ENCODE data around the gene C3orf14.

DNA sequence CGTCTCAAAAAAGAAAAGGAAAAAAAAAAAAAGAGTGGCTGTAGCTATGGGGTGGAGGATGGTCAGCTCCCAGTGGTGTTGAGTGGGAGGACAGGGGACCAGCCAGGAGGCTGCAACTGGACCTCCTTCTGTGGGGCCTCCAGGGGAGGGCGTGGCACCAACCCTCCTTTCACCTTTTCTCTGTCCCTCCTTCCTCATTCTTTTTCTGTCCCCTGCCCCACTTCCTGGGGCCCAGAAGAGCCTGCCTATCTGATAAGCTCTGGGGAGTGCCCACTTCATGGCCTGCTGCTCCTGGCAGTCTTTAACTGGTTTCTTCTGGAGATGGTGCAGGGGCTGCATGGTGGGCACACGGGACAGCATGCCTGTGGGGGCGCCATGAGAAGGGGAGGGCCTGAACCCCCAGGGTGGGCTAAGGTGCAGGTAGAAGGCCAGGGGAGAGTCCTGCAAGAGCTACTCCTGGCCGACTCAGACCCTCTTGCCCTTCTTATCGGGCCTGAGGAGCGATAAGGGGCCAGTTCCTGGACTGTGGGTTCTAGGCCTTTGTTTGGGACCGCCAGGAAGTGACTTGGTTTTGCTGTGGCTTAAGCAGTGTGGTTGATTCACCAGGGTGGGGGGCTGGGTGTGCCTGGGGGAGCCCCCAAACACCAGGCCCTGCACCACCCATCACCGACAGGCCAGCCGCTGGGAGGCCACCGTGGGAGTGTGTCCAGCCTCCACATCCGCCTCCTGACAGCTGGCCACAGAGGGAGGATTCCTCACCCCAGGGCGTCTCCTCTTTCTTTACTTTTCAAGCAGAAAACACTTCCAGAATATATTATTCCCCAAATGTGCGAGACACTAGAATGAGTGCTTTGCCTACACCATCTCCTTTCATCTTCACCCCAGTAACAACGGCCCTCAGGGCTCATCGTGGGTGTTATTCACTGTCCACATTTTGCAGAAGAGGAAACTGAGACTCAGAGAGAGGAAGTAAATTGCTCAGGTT is 49.3 kb upstream of the FLNB start:
- PRO-cap = no peak
- RAMPAGE, long total RNA, 4 experiments = no peak in any of the 4 experiments

DNA sequence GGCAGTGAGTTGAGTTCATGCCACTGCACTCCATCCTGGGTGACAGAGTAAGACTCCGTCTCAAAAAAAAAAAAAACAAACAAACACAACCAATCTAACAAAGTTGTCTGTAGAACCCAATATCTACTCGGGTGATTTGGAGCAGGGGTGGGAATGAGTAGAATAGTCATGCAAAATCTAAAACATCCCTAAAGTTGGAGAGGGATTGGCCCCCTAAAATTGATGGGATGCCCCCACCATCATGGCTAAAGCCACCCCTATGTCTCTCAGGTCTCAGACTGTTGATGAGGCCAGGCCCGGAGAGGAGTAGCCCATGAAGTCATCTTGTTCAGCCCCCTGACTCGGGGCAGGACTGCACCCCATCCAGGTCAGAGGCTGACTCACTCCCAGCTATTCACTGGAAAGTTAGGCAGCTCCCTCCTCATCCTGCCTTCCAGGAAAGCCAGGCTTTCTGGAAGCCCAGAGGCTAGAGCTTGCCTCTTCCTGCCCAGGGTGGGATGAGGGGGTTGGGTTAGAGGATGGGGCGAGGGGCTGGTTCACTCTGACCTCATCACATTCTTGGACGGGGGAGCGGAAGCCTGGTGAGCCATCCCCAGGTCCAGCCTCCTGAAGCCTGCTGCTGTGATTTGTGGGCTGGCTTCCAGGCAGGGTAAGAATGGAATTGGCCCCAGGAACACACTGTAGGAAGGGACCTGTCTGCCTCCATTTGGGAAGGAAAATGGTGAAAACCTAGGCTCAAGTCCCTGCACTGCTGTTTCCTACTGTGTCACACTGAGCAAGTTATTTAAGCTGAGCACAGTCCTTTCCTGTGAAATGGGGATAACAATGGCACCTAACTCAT is 38.5 kb upstream of the FLNB start:
- PRO-cap = no peak
- RAMPAGE, long total RNA, 4 experiments = no peak in any of the 4 experiments

DNA sequence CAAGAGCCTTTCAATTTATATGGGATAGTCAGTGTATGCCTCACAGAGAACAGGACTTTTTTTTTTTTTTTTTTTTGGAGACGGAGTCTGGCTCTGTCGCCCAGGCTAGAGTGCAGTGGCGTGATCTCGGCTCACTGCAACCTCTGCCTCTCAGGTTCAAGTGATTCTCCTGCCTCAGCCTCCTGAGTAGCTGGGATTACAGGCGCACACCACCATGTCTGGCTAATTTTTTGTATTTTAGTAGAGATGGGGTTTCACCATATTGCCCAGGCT is 18.1 kb upstream of the FLNB start:
- PRO-cap = no peak
- RAMPAGE, long total RNA, 4 experiments = no peak in any of the 4 experiments

- PRO-cap = no peak
- RAMPAGE, long total RNA, 4 experiments = no peak in any of the 4 experiments
Observed at GRCh38 chr3:58051235-58052154, 43.3 kb downstream of the FLNB start.

DNA sequence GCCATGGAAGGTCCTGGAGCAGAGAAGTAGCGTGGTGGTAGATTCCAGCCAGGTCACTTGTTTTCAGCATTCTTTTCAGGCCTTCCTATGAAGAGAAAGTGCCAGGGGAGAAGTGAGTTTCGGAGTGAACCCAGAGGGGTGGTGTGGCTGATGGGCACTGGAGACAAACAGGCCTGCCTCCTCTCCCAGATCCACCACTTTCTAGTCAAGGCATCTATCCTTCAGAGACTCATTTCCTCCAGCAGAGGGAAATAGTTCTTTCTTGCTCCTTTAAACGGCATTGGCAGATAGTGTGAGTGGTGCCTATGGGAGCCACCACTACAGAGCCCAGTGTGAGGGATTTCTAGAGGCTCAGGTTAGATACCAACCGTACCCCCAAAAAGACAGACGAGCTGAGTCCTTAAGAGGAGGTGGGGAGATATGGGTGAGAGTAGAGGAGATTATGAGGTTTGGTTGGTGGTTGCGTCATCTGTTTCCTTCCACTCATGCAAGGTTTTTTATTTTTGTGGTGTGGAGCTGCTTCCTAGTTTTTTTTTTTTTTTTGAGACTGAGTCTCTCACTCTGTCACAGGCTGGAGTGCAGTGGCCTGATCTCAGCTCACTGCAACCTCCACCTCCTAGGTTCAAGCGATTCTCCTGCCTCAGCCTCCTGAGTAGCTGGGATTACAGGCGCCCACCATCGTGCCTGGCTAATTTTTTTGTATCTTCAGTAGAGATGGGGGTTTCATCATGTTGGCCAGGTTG is 21.4 kb downstream of the PXK start:
- PRO-cap = no peak
- RAMPAGE, long total RNA, 4 experiments = no peak in any of the 4 experiments

DNA sequence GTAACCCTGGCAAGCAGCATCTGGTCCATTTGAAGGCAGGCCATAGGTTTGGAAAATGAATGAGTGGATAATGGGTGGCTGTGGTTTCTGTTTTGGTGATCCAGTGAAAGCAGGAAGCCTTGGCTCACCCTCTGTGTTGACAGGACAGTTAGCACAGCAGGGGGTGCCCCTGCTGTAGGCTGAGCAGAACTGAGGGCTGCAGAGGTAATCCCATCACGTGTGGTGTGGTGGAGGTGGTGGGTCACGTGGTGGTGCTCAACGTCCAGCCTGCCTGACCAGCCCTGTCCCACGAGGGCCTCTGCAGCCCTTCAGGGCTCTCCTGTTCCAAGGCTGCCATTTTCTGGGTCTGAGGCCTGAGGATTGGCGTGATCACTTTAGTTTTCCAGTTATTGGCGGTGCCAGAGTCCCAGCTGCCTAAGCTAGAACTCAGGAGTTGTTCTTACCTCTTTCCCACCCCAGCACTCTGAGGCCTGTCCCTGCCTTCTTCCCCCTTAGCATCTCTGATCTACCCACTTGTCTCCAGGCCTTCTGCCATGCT is 15.9 kb downstream of the ACOX2 start:
- PRO-cap = no peak
- RAMPAGE, long total RNA, 4 experiments = no peak in any of the 4 experiments

DNA sequence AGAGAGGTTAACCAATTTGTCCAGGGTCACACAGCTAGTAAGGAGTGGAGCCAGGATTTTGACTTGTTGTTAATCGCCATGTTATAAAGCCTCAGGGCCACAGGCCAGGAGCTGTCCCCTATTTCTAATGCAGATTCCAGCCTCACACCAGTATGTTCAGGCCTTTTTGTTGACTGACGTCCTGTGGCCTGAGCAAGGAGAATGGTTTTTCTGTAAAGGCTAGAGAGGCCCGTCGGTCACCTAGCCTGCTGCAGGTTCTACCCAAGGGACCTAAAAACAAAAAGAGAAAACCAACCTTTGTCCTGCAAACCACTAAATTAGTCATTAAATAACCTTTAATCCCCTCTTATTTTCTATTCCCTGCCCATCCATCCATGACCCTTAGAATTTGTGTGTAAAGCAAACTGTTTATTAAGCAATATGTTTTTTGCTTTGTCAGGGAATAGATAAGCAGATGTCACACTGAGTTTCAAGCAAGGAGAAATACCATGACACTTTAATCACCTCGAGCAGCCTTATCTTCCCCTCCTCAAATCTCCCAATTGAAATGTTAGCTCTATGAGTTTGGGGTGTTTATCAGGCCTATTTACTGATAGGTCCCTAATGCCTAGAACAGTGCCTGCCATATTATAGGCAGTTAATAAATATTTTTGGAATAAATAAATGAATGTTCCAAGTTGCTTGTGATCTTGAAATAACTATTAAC is 14.0 kb downstream of the ACOX2 start:
- PRO-cap = no peak
- RAMPAGE, long total RNA, 4 experiments = no peak in any of the 4 experiments

DNA sequence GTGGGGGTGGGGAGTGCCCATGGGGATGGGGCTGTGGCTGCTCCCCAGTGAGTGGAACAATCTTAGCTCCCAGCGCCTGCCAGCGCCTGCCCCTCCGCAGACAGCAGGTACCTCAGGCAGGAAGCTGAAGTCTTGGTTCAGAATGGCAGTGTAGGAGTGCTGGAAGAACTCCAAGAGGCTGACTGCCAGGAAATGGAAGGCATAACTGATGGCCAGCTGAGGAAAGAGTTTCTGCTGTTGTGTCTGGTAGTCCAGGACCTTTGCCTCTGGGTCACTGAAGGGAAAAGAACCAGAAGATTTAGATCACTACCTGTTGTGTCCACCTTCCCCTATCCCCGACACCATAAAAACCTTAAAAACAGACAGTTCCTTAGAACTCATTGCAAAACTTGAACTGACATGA is 8.3 kb downstream of the ACOX2 start:
- PRO-cap = no peak
- RAMPAGE, long total RNA, 4 experiments = no peak in any of the 4 experiments

GRCh38 chr3:58575720-58576677 is 1.2 kb downstream of the FAM107A start:
- PRO-cap = no peak
- RAMPAGE, long total RNA, 4 experiments = no peak in any of the 4 experiments

- PRO-cap = no peak
- RAMPAGE, long total RNA, 4 experiments = no peak in any of the 4 experiments
Observed at GRCh38 chr3:58874020-58874711, 175.7 kb downstream of the CFAP20DC start.

DNA sequence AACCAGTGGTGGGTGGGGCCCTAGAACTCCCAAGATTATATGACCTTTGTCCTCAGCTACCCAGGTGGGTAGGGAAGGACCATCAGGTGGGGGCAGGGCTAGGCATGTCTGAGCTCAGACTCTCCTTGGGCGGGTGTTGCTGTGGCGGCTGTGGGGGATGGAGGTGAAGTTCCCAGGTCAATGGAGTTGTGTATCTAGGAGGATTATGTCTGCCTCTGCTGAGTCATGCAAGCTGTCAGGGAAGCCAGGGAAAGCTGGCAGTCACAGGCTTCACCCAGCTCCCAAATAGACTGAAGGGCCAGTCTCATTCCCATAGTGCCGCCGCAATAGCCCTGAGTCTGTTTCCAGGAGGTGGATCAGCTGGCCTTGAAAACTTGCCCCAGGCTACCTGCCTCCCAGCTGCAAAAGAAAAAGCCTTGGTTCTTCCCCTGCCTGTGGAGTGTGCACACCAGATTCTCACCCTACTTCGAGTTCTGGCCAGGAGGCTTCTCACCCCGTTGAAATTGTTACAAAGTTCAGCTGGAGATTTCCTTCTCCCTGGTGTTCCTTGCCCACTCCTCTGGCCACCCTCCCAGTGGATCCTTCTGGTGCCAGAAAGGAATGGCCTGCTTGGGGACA is 139.8 kb upstream of the CFAP20DC start:
- PRO-cap = no peak
- RAMPAGE, long total RNA, 4 experiments = no peak in any of the 4 experiments

DNA sequence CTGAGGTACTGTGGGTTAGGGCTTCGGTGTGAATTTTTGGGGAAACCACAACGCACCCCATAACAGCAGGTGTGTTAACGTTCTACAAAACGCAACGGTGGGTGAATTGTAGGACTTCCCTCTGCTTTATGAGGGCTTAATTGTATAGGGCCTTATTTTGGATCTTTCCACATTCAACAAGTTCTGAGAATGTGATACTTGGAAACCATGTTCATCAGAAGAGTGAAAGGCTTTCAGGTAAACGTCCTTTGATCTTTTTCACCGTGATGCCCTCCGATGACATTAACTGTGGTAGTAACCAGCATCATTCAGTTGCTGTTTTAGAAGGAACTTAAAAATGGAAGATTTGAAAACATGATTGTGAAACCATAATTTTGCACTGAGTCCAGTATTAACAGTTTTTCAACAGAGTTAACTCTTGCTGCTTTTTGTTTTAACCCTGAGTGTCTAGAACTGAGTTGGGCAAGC is 998.7 kb upstream of the CFAP20DC start:
- PRO-cap = no peak
- RAMPAGE, long total RNA, 4 experiments = no peak in any of the 4 experiments

DNA sequence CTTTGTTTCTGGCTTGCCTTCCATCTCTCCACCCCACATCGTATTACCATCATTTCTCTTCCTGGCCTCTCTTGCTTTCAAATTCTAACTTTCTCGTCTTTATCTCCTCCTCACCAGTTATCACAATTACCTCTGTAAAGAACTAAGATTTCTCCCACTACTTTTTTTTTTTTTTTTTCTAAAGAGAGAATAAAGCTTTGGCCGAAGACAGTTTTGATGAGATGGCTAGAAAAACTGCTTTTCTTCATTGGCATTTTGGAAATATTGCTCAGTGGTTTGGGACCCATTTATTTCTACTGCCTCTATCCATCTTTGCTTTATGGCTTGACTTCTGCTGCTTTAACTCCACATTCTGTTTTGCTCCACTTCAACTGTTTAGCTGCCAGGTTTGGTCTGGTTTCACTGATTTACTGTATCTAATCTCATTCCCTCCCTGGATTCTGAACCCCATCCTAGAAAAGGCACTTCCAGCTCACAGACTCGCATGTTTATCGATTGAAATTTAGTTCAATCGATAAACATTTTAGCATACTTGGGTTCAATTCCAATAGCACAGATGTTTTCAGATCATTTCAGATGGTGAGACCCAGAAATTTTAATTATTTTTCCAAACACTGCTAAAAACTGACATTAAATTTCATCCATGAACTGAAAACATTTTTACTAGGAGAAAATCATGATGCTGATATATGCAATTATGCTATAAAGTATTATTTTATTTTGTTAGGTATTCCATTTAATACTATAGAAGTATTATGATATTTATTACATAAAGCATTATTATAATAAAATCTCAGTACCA is 830.2 kb downstream of the FHIT start:
- PRO-cap = no peak
- RAMPAGE, long total RNA, 4 experiments = no peak in any of the 4 experiments

DNA sequence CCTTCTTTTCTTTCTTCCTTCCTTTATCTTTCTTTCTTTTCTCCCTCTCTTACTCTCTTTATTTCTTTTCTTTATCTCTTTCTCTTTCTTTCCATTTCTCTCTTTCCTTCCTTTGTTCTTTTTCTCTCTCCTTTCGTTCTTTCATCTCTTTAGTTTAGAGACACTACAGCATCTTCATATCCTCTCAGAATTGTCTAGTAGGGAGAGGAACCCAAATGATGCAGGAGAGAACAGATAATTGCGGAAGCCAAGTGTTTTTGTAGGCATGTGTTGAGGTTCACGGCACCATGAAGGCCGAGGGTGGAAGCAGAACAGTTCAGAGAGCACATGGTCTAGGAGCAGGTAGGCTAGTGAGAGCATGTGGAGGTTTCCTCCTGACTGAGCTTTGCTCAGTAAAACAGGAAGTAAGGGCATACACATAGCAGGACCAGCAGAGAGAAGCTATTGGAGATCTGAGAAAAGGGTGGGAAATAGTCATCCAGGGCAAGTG is 491.2 kb downstream of the FHIT start:
- PRO-cap = no peak
- RAMPAGE, long total RNA, 4 experiments = no peak in any of the 4 experiments

DNA sequence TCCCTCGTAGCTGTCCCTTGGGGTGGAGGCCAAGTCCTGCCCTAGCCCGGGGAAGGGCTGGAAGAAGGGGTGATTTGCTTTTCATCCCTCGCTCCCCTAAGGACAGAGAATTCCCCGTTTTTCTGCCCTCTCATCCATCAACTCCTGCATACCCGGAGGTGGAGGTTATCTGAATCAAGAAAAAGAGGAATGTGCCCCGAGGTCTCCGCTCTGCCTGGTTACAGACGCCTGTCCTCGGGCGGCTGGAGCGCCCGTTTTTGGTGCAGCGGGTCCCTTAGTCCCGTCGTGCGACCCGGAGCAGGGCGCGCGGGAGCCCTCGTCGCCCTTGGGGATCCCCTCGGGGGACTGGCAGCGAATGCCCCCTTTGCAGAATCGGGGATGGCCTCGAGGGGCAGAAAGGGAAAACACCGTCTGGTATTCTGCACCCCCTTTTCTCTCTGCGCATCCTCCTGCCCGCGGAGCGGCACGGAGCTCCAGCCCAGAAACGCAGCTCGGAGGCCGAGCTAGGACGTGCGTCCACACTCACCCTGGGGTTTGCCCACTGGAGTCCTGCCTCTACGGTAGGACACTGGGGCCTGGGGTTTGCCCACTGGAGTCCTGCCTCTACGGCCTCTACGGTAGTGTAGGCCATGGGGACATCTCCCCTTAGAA is 2.2 kb downstream of the PTPRG start:
- PRO-cap = no peak
- RAMPAGE, long total RNA, 4 experiments = no peak in any of the 4 experiments

- PRO-cap = no peak
- RAMPAGE, long total RNA, 4 experiments = no peak in any of the 4 experiments
Observed at GRCh38 chr3:61593882-61594576, 32.7 kb downstream of the PTPRG start.

DNA sequence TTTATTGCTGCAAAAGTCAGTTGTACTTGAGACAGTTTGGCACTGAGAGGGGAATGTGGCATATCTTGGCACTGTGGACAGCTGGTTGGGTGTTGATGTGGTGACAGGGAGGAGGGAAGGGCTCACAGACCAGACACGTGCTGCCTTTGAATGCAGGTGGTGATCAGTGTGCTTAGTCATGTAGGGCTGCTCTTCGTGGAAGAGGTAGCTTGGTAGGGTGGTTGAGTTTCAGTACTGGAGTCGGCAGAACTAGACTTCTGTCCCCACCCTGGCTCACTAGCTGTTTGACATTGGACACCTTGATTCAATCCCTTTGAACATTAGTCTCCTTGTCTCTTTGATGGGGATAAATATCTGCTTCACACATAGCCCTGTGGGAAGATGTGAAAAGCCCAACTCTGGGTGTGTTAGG is 108.4 kb downstream of the PTPRG start:
- PRO-cap = no peak
- RAMPAGE, long total RNA, 4 experiments = no peak in any of the 4 experiments

GRCh38 chr3:61797479-61798039 is 236.2 kb downstream of the PTPRG start:
- PRO-cap = no peak
- RAMPAGE, long total RNA, 4 experiments = no peak in any of the 4 experiments

DNA sequence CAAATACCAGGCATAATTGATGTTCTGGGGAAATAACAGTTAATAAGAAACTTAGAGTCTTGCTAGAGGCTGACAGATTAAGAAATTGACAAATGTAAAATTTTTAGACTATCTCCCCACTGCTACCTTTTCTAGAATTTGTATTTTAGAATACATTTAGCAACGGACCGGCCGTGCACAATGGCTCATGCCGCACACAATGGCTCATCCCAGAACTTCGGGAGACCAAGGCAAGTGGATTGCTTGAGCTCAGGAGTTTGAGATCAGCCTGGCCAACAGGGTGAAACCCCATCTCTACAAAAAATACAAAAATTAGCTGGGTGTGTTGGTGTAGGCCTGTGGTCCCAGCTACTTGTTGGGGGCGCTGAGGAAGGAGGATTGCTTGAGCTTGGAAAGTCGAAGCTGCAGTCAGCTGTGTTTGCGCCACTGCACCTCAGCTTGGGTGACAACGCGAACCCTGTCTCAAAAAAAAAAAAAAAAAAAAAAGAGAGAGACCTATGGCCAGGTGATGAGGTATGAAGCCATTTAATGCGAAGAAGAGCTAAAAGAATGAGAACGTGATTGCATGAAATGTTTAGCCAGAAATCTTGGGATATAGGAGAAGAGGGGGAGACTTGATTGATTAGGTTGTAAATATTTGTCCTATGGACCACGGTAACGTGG is 318.9 kb downstream of the PTPRG start:
- PRO-cap = no peak
- RAMPAGE, long total RNA, 4 experiments = no peak in any of the 4 experiments

- PRO-cap = no peak
- RAMPAGE, long total RNA, 4 experiments = start-site peak on the plus strand in 4 of 4 experiments, at chr3:62319004-62319068 at its widest, 37 to 98 reads per replicate
Observed at GRCh38 chr3:62318627-62319901, at the start of gene C3orf14. Gene C3orf14, plus strand, starts transcription at chr3:62319022.

All from sigmoid colon (tissue), 4 donors.